Skeletal muscle tissue (tissue), 7 donors: Measurements from ENCODE around the genes MEGF8, CXCL17, CEACAM8, PHLDB3, ZNF404 and ZNF284.

DNA sequence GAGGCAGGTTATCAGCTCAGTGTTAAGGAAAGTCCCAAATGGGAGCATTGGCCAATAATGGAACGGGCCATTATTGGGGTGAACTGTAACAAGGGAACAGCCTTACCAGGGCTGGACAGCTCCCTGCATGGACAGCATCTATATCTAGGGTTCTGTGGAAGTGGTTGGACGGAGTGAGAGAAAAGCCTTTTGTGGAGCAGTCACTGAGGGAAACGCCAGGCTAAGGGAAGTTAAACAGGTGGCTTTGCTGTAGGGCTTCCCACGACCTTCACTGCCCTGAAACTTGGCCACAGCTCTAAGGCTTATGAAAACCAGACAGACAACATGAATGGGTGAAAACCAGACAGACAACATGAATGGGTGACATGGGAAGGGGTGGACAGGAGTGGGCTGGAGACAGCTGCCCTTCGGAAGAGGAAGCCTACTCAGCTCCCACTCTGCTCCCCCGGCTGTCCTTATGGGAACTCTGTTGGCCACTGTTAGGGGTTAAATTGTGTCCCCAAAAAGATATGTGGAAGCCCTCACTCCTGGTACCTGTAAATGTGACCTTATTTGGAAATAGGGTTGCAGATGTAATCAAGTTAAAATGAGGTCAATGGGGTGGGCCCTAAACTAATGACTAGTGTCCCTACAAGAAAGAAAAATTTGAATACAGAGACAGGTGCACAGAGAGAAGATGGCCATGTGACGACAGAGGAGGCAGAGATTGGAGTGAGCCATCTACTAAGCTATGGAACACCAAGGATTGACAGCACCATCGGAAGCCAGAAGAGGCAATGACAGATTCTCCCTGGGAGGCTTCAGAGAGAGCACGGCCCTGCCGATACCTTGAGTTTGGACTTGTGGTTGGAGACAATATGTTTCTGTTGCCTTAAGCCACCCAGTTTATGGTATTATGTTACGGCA is 16.7 kb downstream of the POU2F2 start:
- PRO-cap, 3 experiments, result no peak in any of the 3 experiments
- RAMPAGE, long total RNA, result no peak
- RRBS, 2 experiments, result no CpG with 5 or more reads among the region's 11 CpGs

DNA sequence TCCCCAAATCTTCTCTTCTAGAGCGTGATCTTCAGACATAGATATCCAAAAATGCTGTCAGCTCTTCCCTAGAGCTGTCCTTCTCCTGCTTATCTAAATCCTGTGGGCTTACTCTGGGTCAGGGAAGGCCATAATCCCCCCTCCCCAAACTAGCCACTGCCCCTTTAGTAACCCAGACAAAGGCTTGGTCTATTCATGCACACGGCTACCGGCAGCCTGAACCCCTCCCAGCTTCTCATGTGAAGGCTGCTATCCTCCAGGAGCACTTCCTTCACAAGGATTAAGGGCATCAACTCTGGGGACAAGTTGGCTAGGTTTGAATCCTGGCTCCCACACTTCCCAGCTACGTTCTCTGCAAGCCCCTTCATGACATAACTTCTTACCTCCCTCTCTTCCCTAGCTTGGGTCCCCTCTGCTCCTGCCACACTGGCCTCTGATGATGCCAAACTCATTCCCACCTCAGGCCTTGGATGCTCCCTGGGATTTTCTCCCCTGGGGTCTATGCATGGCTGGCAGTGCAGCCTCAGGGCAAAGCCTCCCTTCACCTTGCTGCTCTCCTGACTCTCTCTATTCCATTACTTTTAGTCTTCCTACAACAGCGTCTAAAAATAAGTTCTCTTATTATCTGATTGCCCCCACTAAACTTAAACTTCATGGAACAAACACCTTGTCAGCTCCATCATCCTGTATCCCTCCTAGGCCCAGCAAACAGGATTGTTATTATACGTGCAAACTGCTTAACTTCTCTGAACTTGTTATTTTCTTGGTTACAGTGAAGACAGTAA is 1.7 kb downstream of the DEDD2 start:
- PRO-cap, 3 experiments, result no peak in any of the 3 experiments
- RAMPAGE, long total RNA, result no peak
- RRBS, 2 experiments, result no CpG with 5 or more reads among the region's 6 CpGs

DNA sequence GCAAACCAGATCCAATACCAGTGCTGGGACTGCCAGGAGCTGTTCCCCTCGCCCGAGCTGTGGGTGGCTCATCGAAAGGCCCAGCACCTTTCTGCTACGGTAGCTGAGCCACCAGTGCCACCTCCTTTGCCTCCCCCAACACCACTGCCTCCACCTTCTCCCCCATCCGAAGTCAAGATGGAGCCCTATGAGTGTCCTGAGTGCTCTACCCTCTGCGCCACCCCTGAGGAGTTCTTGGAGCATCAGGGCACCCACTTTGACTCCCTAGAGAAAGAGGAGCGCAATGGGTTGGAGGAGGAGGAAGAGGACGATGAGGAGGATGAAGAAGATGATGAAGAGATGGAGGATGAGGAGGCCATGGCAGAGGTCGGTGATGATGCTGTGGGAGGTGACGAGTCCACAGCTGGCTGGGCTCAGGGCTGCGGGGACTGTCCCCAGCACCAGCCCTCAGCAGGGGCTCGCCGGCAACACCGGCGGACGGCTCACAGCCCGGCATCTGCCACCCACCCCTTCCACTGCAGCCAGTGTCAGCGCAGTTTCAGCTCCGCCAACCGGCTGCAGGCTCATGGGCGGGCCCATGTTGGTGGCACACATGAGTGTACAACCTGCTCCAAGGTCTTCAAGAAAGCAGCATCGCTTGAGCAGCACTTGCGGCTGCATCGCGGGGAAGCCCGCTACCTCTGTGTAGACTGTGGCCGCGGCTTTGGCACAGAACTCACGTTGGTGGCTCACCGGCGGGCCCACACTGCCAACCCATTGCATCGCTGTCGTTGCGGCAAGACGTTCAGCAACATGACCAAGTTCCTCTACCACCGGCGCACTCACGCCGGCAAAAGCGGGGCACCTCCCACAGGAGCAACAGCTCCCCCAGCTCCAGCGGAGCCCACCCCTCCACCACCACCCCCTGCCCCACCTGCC is 5.0 kb downstream of the ZNF526 start:
- PRO-cap, 3 experiments, result no peak in any of the 3 experiments
- RAMPAGE, long total RNA, result no peak
- RRBS, 2 experiments, result 92% methylated on average over 9 to 11 of the region's 41 CpGs

GRCh38 chr19:42252774-42252954 is 2.3 kb downstream of the ERF start:
- PRO-cap, 3 experiments, result no peak in any of the 3 experiments
- RAMPAGE, long total RNA, result no peak
- RRBS, 2 experiments, result no CpG with 5 or more reads among the region's 6 CpGs

- PRO-cap, 3 experiments, result peak in 3 of 3 experiments; most common minus-strand start chr19:42268262 (in 3)
- RAMPAGE, long total RNA, result no peak
- RRBS, 2 experiments, result 1 to 2% methylated on average over 18 of the region's 29 CpGs
Observed at GRCh38 chr19:42267848-42268326, 1.2 kb upstream of the CIC start.

DNA sequence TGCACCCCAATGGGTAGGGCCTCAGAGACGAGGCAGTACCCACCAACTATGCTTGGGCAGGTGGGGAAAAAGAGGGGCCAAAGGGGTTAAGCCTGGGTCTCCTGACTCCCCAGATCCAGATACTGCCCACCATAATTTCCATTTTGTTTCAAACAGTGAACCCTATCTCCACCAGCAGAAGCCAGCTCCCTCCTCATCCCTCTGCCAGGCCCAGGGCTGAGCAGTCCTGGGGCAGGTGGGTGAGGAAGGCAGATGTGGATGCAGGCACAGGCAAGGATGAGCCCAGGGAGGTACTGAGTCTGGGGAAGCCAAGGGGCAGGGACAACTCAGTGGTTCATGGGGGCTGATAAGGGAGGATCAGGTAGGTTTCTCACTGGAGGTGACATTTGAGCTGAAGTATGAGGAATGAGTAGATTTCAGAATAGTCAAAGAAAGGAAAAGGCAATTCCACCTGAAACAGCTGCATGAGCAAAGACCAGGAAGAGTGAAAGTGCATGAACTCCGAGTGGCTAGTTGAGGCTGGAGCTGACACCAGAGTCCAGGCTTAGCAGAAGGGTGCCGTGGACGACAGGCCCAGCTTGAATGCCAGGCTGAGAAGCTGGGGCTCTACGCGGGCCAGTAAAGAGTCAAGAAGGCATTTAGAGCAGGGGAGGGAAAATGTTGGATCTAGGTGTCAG is 10.2 kb downstream of the CIC start:
- PRO-cap, 3 experiments, result no peak in any of the 3 experiments
- RAMPAGE, long total RNA, result no peak
- RRBS, 2 experiments, result no CpG with 5 or more reads among the region's 6 CpGs

DNA sequence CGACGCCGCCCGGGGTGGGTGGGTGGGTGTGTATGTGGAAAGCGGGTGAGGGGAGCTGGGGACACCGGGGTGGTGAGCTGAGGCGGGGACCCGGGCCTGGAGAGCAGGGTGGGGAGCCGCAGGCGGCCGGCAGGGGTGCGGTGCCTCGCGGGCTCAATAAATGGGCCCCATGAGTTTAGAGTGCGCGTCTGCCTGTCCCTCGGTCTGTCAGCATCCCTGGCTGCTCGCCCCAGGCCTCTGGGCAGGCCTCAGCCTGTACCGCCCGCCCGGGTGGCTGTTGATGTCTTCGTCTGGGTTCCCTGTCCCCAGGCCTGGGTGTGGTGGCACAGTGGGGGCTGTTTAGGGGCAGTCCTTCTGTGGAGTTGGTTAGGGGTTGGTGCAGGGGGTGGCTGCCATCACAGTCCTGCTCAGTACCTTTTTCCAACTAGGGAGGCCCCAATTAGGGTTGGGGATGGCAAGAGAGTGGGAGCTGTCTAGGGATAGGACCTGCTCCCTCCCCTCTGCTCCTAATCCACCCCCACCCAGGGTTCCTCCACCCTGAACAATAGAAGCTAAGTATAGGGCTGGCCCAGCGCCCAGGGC is 12.2 kb downstream of the CIC start:
- PRO-cap, 3 experiments, result peak in 1 of 3 experiments; most common minus-strand start position 515 of the sequence (in 1)
- RAMPAGE, long total RNA, result no peak
- RRBS, 2 experiments, result 6 to 7% methylated on average over 9 to 16 of the region's 23 CpGs

GRCh38 chr19:42282396-42283082 is 13.5 kb downstream of the CIC start:
- PRO-cap, 3 experiments, result no peak in any of the 3 experiments
- RAMPAGE, long total RNA, result no peak
- RRBS, 2 experiments, result no CpG with 5 or more reads among the region's 5 CpGs

- PRO-cap, 3 experiments, result no peak in any of the 3 experiments
- RAMPAGE, long total RNA, result no peak
- RRBS, 2 experiments, result 87 to 94% methylated on average over 5 to 6 of the region's 37 CpGs
Observed at GRCh38 chr19:42287028-42288024, 14.6 kb upstream of the PRR19 start.

- PRO-cap, 3 experiments, result peak in 2 of 3 experiments; most common plus-strand start chr19:42325490 (in 2); most common minus-strand start chr19:42325351 (in 2)
- RAMPAGE, long total RNA, result no peak
- RRBS, 2 experiments, result 2% methylated on average over 14 of the region's 56 CpGs
Observed at GRCh38 chr19:42325095-42326015, at the start of gene MEGF8. TSS of gene MEGF8 (plus strand) at chr19:42325635.

- PRO-cap, 3 experiments, result no peak in any of the 3 experiments
- RAMPAGE, long total RNA, result no peak
- RRBS, 2 experiments, result under 1 to 4% methylated on average over 4 to 9 of the region's 42 CpGs
Observed at GRCh38 chr19:42401064-42401850, 11.2 kb upstream of the CNFN start.

GRCh38 chr19:42442670-42443485 is at the start of gene CXCL17:
TSS of gene CXCL17 (minus strand) at chr19:42442946.
- PRO-cap, 3 experiments, result no peak in any of the 3 experiments
- RAMPAGE, long total RNA, result no peak
- RRBS, 2 experiments, result no CpG with 5 or more reads among the region's 12 CpGs

DNA sequence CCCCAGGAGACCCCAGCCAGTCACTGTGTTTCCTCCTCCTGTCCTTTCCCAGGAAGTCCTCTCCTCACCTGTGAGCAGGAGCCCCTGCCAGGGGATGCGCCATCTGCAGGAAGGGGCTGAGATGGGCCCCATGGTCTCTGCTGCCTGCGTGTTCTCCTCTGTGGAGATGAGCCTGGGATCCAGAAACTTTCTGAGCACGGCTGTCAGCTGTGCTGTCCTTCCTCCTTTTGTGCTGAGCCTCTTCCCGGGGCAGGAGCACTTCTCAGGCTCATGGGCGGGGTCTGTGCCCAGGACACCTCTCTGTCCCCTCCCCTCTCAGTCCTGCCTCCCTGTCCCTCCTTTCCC is at the start of gene CEACAM8:
TSS of gene CEACAM8 (minus strand) at position 228 of the 345 bp plus-strand sequence.
- PRO-cap, 3 experiments, result no peak in any of the 3 experiments
- RAMPAGE, long total RNA, result no peak
- RRBS, 2 experiments, result no CpG with 5 or more reads among the region's 5 CpGs

DNA sequence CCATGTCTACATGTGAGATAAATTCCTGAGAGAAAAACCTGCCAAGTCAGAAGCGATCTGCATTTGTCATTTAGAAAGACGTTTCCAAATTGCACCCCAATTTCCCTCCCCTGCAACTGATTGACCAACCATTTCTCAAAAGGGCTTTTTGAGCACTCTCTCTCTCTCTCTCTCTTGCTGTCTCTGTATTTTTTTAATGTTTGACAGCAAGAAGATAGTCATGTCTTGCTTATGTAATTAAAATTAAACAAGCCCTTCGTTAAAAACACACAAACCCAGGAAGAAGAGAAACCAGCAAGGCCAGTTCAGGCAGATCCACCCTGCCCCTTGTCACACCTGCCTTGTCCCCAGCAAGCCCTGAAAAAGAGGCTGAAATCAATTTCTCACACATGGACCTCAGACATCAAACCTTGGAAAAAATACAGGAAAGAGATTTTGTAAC is 9.8 kb downstream of the LYPD3 start:
- PRO-cap, 3 experiments, result no peak in any of the 3 experiments
- RAMPAGE, long total RNA, result no peak
- RRBS, 2 experiments, result no CpG with 5 or more reads among the region's 3 CpGs

DNA sequence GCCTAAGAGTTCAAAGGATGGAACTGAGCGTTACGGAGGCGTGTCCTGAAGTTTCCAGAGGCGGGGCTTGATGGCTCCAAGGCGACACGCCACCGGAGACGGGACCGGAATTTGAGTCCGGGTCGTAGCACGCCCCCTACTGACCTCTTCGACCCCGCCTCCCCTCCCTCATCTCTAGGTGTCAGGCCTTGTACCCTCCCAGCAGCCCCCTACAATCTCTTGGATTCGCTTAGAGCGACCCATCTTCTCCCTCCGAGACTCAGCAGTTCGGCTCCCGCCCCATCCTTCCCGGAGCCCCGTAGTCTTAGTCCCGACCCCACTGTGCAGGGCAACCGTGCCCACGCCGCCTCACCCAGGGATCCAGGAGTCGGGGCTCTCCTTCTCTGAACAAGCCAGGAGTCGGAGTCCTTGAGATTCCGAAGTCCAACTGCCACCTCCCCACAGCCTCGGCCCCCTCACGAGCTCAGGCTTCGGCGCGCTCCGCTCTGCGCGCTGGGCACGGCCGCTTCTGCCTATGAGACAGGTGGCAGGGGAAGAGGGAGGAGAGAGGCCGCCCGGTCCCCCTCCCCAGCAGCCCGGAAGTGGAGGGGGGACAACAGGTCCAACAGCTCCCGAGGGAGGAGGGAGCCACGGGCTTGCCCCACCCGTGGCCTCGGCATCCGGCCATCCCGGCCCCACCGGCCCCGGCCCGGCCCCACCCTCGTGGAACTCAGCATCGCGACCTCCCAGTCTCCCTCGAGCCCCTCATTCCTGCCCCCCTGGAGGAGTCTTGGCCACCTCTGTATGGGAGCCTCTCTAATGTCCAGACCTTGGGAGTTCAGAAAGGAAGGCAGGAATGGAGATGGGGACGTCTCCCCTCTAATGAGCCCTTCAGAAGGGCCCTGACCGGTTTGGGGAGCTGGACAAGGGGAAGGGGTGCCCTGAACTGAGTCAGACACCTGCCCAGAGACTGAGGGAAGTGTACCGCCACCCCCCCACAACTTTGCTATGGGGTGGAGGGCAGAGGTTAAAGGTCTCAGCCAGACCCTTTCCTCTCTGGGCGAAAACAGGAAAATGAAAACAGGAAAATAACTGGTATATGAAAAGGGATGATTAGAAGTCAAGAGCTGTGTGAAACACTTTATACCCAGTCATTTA is at the start of gene PHLDB3:
TSS of gene PHLDB3 (minus strand) at position 510 of the 1,137 bp plus-strand sequence.
- PRO-cap, 3 experiments, result peak in 3 of 3 experiments; most common plus-strand start position 57 of the sequence (in 3); most common minus-strand start position 489 of the sequence (in 1)
- RAMPAGE, long total RNA, result no peak
- RRBS, 2 experiments, result 1 to 3% methylated on average over 5 of the region's 58 CpGs

DNA sequence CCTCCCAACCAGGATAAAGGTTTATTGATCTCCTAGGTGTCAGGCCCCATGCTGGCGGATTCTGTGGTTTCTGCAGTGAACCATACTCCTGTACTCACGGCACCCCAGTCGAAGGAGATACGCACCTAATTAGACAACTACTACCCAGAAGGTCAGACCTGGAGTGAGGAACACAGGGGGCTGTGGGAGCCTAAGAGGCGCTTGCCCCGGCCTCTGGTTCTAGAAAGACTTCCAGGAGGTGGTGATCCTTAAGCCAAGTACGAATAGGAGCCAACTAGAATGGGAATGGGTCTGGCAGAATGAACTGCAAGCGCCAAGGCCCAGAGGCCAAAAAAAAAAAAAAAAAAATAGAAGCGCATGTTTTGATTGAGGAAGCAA is 720 bp upstream of the ZNF428 start:
- PRO-cap, 3 experiments, result no peak in any of the 3 experiments
- RAMPAGE, long total RNA, result no peak
- RRBS, 2 experiments, result no CpG with 5 or more reads among the region's 9 CpGs

DNA sequence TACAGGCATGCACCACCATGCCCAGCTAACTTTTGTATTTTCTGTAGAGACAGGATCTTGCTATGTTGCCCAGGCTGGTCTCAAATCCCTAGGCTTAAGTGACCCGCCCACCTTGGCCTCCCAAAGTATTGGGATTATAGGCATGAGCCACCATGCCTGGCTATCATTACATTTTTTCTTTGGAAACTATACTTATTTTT is 10.7 kb upstream of the CADM4 start:
- PRO-cap, 3 experiments, result no peak in any of the 3 experiments
- RAMPAGE, long total RNA, result no peak
- RRBS, 2 experiments, result no CpG with 5 or more reads among the region's 1 CpG

GRCh38 chr19:43738410-43738990 is 16.3 kb downstream of the SMG9 start:
- PRO-cap, 3 experiments, result no peak in any of the 3 experiments
- RAMPAGE, long total RNA, result no peak
- RRBS, 2 experiments, result no CpG with 5 or more reads among the region's 8 CpGs

DNA sequence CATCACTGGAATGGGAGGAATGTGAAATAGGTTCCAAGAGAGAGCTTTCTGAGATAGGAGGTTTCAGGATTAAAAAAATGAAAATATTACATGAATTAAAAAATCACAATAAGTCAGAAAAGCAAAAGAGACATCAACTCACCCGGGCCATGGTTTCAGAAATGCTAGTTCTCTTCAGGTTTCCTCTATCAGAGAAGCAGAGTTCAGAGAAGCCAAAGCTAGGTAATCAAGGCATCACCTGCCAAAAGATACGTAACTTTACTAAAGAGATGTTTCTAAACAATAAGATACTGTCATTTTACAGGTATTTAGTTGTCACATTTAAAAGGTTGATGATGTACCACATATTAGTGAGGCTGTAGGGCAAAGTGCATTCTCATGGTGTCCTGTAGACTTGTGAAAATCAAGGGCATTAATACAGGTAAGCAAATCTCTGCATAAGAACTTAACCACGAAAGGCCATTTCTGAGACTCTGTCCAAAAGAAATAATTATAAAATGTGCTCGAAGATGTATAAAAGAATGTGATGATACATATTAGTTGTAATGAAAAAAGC is at the start of gene ZNF404:
TSS of gene ZNF404 (minus strand) at position 151 of the 556 bp plus-strand sequence.
- PRO-cap, 3 experiments, result no peak in any of the 3 experiments
- RAMPAGE, long total RNA, result no peak
- RRBS, 2 experiments, result no CpG with 5 or more reads among the region's 4 CpGs

DNA sequence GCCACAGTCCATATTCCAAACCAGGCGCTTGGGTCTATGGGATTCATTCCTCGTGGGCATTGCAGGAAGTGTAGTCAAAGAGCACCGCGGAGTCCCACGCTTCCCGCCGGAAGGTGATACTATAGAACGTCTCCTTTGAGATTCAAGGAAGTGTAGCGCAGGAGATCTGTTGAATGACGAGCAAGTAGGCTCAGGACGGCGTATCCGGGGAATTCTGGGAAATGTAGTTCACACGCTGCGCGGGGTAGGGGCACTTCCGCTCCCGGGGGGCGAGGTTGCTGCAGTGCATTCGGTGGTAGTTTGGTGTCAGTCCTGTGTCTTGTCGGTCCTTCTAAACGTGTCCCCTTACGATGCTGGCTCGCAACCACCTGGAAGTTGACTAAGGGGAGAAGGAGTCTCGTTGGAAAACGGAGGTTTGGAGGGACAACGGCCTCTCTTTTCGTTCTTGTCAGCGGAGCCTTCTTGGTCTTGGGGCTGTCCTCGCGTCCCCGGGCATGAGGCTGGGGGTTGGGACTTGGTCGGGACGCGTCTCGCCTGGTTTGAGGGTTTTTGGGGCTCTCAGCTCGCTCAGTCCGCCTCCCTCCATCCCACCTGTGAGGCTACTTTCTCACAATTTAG is at the start of gene ZNF284:
TSS of gene ZNF284 (plus strand) at position 281 of the 618 bp plus-strand sequence.
- PRO-cap, 3 experiments, result peak in 2 of 3 experiments; most common plus-strand start position 283 of the sequence (in 2); most common minus-strand start position 115 of the sequence (in 2)
- RAMPAGE, long total RNA, result start-site peak on the plus strand centred at position 264 of the sequence, 45 bp wide, 32 and 17 reads in 2 replicates
- RRBS, 2 experiments, result 1 to 3% methylated on average over 11 of the region's 38 CpGs